Jejunum (tissue), 1 donor: ENCODE measurements around a stretch of chr1.

DNA sequence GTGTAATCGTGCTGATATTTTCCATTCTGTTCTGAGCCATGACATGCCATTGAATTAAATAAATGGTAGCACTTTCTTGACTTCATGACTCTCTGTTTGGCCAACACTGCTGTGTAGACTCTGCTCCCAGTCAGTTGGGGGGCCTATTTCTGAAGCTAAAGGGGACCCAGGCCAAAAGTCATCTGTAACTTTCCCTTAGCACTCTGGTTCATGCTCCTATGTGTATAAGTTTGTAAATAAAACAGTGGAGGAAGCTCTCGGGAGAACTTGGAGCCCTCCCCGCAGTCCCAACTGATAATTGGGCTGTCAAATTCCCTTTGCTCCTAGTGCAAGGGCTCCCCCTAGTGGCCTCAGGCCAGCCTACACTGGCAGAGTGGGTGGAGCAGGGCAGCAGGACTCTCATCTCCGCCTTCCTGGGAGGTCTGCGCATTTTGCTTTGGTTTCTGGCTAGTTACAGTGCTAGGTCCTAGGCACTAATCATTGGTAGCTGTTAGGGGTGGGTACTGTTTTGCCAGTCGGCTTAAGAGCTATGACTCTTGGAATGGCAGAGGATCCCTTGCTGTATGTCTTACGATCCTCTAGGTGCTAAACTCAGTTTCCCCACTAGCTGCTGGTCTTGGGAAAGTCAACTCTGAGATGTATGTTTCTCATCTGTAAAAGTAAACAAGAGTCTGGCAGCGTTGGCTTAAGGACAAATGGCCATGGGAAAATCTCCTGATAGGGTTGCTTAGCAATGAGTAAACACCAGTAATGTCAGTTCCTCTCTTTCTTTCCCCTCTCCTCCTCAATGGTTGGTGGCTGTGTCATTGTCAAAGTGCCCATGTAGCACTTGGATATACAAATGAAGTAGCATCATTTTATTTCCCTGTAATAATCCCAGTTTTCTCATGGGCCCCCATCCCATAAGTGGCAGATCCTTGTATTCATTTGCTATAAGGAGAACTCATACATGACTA lies 2.0 kb upstream of the FYB2 start:
- PRO-cap, result no peak

- PRO-cap, result no peak
Observed at GRCh38 chr1:56855966-56856462, 1.4 kb downstream of the C8A start.

DNA sequence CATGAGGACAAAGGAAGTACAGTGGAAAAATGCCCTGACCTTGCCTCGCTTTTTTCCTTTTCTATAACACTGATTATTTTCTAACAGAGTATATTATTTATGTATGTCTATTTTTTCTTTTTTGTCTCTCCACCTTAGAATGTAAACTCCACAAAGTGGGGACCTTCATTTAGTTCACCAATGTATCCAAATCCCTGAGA lies 161.5 kb upstream of the C8B start:
- PRO-cap, result no peak

- PRO-cap, result no peak
Observed at GRCh38 chr1:57280976-57281879, 142.6 kb downstream of the DAB1 start.

DNA sequence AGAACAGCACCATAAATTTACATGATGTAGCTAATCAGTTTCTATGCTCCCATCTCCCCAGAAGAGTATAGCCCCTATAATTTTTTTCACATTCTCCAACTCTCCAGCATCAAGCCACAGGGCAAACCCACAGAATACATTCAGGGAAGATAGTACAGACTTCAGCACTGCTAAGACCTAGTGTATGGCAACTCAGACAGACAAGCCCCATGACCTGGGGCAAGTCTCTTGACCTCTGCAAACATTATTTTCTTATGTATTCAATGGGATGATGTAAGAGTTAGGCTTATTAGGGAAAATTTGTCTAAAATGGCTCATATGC lies 141.0 kb downstream of the DAB1 start:
- PRO-cap, result no peak

- PRO-cap, result no peak
Observed at GRCh38 chr1:57307343-57307542, 116.6 kb downstream of the DAB1 start.

DNA sequence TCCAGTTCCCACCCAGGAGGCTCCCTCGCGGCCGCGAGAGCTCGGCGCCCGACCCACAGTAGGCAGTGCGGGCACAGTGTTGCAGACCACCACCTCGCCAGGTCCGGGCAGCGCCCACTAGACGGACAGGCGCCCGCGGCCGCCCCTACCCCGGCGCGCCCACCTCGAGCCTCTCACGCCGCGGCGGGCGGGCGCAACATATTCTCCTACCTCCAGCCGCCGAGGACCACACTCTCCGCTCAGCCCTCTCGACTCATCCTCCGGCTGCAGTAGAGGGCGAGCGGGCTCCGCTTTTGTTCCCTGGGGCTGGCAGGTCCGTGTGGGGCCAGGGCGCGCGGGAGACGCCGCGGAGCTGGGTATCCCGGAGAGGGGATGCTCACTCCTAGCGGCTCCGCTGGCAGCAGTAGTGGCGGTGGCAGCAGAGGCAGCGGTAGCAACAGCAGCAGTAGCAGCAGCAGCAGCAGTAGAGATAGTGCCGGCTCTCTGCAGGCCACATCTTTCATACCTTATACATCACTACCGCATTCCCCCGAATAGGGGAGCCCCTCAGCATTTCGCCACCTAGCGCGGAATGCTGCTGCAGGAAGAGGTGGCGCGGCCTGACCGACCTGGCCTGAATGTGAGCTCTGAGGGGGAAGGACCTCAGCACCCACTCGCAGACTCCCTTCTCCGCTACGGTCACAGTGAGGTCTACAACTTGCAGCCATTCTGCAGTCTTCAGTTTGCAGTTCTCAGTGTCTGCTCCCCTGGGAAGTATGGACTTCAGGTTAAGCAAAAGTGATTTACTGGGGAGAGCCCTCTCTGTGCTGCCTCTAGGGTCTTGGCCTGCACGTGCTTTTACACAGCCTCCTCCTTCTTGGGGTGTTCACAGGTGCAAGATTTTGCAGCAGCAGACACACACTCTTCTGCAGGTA lies 296.2 kb downstream of the OMA1 start:
- PRO-cap, result no peak

- PRO-cap, result no peak
Observed at GRCh38 chr1:58596782-58597678, 20.0 kb upstream of the TACSTD2 start.

GRCh38 chr1:58655769-58656546 lies 43.9 kb downstream of the MYSM1 start:
- PRO-cap, result no peak

DNA sequence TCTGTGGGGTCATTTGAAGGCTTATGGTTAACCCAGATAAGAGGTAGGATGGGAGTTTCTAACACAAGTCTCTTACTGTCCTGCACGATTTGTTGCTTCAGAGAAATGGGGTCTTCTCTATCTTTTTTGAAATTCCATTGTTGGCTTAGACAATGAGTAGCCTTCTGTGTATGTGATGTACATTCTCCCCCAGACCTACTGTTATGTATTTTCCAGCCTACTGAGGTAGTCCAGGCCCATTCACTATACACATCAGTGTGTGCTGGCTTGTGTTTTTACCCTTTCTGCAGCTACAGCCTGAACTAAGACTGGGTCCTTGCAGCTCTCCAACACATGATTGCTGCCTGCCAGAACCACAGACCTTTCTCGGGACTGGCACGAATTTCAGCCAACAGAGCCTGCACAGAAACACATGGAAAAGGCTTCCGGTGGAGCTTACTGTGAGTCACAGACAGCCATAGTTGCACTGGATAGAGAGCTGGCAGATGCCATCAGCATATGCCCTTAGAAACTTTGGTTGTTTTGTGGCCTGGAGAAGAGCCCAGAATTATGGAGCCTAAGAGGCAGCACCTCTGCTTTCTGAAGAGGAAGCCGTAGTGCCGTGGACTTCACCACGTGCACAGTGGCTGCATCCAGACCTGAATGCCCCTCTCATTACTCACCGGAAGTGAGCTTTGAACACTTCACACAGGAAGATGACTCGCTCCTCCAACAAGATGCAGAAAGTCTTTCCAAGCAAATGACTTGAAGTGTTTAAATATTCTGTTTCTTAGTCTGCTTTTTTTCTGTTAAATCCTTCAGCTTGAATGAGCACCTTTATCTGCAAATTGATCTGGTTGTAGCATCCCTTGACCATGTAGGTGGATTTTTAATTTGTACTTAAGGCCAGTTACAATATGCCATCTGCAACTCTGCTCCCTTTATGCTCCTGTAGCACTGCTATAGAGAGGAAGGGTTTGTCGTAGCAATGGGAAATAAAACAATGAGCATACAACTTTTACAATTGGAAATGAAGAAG lies 28.5 kb downstream of the JUN start:
- PRO-cap, result no peak

- PRO-cap, result no peak
Observed at GRCh38 chr1:58779047-58779580, 4.7 kb downstream of the JUN start.

- PRO-cap, result bidirectional peak, plus-strand start at chr1:58883702, minus-strand start at chr1:58883360; unidirectional peak, plus-strand start at chr1:58884094
Observed at GRCh38 chr1:58882876-58884336, 99.6 kb upstream of the JUN start.

DNA sequence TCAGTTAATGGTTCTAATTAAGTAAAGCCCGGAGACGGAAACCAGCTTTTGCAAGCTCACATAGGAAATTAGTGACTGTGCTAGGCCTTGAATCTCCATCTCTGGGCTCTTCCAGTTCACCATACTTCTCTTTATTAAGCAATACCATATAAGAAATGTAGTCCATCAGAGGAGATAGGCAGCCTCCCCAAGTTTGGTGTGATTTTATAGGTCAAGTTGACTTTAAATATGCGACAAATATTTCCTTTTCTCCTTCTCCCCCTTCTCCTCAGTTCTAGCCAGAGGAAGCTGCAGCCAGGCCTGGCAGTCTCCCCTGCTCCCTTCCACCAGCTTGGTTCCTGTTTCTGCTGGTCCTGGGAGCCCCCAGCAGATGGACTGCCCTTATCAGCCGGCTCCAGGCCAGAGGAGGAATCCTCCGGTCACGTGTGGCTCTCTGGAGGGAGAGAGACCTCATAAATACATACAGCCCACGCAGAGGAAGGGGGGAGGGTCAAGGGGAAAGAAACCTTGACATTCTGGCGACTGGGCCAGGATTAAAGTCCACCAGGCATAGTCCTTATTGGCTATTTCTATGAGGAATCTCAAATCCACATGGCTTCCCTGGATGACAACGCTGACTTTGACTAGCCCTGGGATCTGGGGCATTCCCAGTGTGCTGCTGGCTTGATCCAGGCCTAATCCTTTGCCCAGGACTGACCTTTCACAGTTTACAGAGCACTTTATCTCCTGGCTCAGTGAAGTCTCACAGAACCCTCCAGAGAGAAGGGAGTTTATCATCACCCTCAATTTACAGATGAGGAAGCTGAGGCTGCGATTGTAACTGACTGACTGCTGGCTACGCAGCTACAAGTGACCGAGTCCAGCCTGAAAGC lies 115.2 kb upstream of the JUN start:
- PRO-cap, result no peak

- PRO-cap, result no peak
Observed at GRCh38 chr1:58926974-58928123, 143.5 kb upstream of the JUN start.

DNA sequence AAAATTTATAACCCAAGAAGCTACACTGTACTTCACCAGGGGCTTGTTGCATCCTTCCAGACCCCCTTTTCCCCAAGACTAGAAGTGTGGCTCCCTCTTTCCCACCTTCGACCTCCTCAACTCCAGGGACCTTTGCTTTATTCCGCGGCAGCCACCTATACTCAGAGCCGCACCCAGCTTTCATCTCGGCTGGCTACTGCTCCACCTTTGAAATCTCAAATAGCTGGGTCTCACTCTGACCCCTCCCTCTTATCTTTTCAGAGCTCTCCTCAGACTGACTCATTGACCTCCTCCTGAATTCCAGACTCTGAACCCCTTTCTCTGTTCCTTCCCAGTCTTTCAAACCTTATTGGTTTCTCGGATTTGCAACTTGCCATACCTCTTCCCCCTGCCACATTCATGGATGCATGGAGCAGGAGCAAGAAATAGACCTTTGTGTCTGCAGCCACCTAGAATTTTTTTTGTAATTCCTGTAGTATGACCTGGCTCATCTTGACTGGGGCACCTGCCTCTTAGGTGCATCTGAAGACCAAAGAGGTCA lies 144.7 kb upstream of the JUN start:
- PRO-cap, result bidirectional peak, plus-strand start at position 349 of the sequence, minus-strand start at position 112 of the sequence

DNA sequence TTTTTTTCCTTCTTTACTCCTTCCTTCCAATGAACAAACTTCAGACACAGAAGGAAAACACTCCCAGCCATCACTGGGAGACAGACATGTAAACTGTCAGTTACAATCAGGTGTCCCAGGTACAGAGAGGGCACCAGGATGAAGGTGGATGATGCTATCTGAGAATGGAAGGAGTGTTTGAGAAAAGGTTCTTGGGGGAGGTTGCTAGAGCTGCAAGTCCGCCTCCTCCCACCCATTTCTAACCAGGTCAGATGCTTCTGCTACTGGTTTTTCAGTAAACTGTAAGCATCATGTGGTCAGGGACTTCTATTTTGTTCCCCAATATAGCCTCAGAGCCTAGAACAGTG lies 171.1 kb upstream of the JUN start:
- PRO-cap, result no peak

GRCh38 chr1:59013092-59014213 lies 229.6 kb upstream of the JUN start:
- PRO-cap, result no peak

DNA sequence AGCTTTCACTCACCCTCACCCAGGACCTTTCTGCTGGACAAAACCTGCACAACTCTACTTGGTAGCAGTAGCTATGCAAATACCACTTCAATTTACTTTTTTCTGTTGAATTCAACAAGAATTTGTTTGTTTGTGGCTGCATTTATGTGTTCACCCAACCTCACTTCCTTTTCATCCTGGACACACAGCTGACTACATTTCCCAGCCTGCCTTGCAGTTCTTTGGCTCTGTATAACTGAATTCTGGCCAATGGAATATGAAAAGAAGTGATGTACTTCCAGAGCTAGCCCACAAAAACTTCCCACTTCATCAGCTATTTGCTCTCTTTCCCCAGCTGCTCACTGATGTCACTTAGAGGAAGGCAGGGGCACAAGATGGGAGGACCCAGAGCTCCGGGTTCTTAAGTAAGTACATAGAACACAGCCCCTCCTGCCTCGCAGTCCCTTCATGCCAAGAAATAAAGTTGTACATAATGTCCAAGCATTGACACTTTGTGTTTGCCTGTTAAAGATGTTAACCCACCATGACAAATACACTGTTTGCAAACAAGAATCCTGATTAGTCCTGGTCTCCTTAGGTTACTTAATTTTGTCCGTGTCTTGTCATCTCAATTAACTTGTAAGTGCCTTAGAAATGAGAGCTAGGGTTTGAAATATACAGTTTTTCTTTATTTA lies 235.0 kb upstream of the FGGY start:
- PRO-cap, result unidirectional peak, plus-strand start at position 354 of the sequence

DNA sequence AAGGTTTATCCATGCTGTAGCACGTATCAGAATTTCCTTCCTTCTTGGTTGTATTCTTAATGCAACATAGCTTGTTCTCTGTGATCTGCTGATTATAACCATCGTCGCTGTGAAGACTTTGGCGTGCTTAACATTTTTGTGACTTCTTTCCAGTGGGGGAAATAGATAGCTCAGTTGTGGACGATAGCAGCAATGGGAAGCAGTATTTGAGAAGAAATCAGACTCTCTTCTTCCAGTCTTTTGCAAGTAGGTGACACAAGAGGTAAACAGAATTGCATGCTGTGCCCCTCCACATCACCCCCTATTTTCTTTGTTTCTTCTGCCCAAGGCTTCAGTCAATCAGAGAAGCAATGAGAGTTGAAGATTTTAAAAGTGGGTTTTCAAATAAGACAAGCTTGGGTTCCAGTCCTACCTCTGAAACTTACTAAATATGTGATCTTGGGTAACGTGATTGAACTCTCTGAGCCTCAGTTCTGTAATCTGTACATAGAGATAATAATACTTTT lies 117.2 kb upstream of the HOOK1 start:
- PRO-cap, result no peak

- PRO-cap, result no peak
Observed at GRCh38 chr1:59843248-59843946, 28.6 kb downstream of the HOOK1 start.